ENCODE measurements around a stretch of chr3.

DNA sequence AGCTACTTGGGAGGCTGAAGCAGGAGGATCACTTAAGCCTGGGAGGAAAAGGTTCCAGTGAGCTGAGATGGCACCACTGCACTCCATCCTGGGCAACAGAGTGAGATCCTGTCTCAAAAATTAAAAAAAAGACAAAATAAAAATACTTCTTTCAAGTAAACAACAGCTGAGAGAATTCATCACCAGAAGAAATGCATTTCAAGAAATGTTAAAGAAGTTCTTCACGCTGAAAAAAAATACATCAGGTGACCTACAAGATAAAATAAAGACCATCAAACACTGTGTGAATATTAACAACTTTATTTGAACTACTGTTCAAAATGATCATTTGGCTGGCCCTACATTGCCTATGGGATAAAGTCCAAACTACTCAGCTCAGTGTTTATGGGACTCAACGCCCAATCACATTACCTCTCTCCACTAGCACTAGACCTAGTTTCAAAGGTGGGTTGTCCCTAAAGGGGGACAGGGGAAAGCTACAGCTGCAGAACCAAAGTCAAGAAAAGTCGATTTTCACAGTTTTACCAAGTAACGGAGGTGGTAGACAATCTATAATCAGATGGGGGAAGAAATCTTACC, 62.1 kb downstream of the DLG1 start:
- PRO-cap, result no peak

GRCh38 chr3:197280217-197280764, 18.1 kb downstream of the DLG1 start:
- PRO-cap, result no peak

DNA sequence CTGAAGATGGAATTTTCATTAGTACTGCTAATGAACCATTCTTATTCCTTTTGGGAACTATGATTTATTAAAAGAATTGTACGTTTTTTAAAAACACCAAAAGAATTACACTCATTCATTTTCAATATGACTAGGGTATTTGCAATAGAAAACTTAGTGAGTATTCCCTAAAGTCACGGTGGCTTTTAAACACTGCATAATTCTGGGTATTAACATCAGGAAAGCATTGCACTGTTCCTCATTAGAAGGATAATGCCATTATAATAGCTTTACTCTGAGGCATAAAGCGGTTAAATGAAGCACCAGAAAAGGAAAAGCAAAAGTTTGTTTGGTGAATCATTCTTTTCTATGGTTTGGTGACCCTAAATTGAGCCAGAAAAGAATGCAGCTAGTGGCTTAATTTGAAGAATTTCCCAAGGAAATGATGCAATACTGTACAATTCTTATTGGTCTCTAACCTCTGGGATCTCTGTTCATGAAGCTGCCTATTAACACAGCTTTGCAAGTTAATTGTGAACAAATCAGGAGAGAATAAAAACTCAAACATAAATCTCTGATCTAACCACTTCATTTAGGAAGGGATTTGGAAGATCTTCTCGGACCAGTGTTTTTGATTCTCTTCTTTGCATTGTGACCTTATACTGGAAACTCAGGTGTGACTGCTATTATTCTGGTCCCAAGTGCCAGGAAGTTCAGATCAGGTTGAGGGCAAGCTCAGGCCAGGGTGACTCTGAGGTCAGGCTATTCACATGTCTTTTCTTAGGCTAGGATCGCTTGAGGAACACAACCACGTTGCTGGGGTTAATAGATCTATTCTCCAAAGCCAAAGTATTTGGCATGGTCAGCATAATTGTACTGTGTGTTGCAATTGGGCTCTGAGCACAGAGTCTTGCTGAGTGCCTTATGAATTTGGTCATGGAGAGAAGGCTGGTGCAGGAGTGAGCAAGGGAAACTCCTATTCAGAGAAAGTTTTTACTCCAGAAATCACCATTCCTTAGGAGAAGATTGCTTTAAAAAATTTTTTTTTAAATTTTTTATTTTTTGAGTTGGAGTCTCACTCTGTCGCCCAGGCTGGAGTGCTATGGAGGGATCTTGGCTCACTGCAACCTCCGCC, 11.3 kb upstream of the DLG1 start:
- PRO-cap, result no peak

DNA sequence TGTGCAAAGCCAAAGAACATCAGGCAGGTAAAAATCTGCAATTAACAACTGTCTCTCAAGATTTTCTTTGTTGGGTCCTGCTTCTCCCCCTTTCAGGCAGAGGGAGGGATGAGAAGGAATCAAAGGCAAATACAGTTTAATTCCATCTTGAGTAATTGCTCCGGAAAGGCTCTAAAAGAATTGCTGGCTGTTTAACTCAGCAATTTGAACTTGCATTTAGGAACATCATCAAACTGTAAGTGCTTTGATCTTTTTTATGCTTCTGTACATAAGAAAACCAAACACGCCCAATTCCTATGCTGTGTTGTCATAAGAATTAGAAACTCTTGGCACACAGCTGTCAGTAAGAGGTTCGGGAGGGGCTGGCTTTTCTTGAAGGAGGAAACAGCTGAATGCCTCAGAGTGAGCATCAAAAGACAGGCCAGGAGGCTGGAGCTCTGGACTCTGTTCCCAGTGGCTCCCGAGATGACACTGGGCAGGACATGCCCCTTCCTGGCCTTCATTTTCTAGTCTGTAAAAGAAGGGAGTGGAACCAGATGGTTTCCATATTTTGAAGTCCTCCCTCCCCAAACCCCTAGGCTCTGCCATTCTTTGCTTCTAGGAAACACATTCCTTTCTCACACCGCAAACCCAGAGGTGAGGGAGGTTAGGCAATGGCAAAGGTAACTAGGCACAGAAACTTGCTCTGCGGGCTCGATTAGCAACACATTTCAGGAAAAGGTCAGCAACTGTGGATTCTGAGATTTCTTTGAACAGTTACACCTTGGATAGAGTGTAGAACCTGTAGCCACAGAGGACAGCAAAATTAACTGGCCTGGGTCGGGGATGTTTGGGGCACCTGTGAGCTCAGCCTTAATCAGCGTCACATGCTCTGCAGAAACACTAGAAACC, 73.8 kb upstream of the DLG1 start:
- PRO-cap, result no peak

DNA sequence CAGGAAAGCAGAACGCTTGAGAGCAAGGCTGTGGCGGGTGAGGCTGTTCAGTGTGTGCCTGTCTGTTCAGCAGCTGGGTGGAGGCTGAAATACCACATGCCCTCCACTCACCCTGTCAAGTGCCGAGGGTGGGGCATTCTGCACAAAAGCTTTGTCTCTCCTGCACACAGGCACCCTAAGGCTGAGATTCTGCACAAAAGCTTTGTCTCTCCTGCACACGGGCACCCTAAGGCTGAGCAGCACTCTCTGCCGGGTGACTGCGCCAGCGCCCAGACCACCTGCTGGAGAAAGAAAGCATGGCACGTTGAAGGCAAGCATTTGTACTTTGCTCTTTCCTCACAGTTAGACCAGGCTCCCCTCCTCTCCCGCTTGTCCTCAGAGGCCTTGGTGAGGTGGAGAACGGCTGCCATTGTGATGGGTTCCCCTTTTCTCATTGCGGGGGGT, 97.5 kb downstream of the BDH1 start:
- PRO-cap, result no peak

DNA sequence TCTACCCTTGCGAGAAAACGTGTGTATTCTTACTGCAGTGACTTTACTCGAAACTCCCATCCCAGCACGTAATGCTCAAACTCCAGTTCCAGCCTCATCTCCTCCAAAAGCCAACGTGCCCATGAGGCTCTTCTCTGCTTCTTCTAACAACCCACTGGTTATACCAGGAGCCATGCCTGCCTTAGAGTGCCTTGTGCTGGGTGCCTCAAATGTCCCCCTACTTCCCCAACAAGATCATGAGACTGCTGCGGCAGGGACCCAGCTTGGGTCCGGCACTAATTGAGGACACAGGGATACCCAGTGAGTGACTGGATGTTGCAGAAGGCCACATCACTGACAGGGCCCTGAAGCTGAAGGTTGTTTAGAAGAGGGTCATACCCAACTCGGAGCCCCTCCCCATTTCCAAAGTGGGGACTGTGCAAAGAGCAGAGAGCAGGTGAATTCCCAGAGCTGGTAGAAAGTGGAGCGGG, 71.5 kb downstream of the BDH1 start:
- PRO-cap, result no peak

DNA sequence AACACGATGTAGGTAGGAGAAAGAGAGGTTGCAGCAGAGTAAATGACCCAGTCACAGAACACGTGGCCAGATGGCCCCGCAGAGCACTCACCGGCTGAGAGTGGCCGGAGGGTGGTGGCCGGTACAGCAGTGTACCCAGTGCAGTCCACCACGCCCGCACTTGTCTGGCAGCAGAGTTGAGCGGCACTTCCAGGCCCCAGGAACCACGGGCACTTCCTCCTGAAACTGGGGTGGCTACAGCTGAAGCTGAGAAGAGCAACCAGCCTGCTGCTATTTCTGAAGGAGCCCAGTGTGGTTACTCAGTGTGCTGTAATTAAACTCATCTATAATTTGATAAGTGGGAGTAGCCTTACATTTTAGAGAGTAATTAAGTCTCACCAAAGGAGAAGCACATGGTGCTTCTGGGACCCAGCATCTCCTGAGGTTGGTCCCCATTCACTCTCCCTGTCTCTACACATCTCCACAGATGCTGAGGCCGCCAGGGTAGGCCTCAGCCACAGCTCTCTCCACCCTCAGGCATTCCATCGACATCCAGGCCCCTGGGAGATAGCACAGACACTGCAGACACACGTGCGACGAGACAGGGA, 49.8 kb downstream of the BDH1 start:
- PRO-cap, result no peak

DNA sequence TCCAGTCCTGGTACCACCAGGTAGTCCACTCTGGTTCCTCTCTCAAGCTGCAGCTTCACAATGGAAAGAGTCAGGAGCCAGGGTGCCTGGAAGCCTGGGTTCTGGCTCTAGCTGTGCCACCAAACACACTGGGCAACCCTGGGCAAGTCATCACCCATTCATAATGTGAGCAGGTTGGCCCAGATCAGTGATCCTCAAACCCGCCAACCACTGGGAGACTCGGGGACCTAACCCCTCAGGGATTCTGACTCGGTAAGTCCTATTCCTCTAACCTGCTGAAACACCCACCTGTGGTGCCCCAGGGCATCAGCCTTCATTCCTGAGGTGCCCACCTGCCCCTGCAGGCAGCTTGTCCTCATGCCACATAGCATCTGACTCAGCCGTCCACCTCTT, 9.2 kb downstream of the BDH1 start:
- PRO-cap, result no peak

DNA sequence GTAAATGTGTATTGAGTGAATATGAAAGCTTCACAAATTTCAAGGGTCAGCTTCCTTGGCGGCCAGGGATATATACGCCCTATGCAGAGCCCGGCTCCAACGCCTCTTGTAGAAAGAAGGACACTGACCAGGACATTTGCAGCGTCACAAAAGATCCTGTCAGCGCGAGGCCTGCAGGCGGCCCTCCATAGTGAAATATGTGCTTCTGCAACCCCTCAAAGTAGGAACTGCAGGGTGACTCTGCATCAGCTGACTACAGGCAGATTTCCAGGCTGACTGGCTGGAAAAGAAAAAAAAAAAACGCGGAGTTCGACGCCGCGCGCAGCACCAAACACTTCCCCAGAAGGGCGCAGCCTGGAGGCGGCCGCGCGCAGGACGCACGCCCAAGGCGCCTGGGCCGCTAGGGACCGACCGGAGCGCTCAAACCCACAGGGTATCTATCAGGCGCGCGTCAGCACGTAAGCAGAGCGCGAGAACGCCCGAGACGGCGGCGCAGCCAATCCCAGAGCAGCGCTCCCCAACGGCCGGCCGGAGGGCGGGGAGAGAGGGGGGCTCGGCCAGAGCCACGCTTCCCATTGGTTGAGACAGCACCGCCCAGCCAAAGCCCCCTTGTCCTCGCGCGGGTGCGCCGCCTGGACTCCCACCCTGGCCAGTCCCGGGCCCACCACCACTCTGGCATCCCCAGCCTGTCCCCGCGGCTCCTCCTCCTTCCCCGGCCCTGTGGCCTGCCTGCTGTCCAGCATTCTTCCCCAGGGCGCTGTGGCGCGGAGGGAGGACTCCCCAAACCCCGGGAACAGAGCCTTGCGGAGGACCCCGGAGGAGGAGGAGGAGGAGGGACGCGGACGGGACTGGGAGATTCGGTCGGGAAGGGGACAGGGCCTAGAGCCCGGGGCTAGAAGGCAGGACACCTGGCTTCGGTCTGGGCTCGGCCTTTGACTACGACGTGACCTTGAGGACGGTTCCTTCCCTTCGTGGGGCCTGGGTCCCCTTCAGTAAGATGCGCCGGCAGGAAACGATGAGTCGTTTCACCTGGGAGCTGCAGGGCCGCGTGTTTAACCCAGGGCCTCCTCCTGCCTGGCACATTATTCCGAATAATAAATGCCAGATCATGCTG, 977 bp downstream of the BDH1 start:
- PRO-cap, result bidirectional peak, plus-strand start at position 292 of the sequence, minus-strand start at position 192 of the sequence; bidirectional peak, plus-strand start at position 612 of the sequence, minus-strand start at position 430 of the sequence; unidirectional peak, plus-strand start at position 855 of the sequence

GRCh38 chr3:197654774-197655310, 81.9 kb downstream of the RUBCN start:
- PRO-cap, result no peak

DNA sequence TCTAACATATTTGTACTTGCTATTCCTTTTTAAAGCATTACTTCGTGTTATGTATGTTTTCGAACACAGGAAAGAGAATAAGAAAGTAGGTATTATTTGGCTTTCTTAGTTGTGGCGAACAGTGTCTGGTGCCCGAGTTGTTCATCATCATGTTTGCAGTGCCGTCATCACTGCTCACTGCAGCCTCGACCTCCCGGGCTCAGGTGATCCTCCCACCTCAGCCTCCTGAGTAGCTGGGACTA, 1.2 kb downstream of the LRCH3 start:
- PRO-cap, result unidirectional peak, minus-strand start at position 160 of the sequence

DNA sequence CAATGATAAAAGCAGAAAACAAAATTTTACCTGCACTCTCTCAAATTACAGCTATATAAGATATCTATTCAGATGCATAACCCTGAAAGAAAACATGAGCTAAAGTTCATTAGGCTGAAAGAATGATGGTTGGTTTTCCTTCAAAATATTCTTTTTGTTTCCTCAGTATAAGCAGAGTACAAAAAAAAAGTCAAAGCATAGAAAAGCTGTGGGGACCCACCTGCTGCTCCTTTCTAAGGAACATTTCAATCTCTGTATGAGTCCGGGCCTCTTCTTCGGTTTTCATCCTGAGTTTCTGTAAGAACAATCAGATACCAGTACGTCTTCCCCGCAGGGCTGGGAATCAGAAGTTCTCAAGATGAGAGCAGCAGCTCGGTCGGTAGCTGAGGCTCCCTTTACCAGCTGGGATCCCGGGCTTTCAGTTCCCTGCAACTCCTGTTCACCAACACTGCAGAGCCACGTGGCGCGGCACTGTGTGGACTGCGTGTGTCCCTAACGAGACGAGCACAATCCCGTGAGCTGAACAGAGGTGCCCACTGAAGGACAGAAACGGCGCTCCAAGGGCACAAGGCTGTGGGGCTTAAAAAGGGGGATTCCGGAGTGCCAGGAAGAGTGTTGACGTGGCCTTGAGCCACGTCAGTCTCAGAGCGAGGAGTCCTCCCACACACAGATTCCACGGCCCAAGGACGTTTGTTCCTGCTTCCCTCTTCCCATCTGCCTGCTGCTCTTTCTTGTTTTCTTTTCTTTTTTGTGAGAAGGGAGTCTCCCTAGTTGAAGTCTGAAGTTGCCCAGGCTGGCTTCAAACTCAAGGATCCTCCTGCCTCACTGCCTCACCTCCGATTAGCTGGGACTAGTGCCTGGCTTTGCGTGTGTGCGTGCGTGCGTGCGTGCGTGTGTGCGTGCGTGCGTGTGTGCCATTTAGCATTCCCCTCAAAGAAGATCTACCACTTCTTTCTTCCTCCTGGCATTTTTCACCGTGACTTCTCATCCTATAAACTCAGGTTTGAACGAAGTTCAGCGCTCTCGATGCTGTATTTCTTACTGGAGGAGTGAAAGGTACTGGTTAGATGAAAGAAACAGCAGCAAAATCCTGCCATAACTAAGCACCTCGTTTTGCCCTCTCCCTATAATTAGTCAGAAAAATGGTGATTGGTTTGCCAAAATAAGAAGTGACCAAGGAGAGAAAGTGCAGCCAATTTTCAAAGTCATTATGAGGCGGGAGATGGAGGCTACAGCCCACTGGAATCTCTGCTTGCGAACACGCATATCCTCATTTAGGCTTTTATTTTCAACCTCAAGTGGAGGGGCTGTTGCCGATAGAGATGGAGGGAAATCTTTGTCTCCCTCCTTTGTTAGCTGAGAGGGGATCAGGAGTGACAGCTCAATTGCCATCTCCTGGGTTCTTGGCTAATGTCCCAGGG, 37.0 kb upstream of the RPL35A start:
- PRO-cap, result no peak

- PRO-cap, result no peak
Measured at GRCh38 chr3:197955472-197956125, 4.2 kb downstream of the IQCG start.

Measured in trachea (tissue), 1 donor.